HT-29 (cell line): ENCODE measurements around a stretch of chr17.

DNA sequence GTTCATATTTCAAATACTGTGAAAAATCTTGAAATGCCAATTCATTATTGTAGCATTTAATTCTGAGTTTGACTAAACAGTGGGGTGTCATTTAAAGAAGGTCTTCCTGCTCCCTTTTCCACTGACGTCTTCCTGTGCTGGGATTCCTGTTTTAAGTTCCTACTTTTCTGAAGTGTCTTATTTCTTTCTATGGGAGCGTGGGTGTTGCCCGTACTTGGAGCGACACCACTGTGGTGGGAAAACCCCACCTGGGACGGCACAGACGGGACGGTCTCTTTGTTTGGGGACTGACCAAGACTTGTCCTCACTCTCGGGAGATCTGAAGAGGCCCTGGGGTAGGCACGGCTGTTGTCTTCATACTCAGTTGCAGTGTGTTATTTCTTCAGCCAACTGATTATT is 25.7 kb downstream of the ZNF750 start:
- RAMPAGE, long total RNA: no peak

DNA sequence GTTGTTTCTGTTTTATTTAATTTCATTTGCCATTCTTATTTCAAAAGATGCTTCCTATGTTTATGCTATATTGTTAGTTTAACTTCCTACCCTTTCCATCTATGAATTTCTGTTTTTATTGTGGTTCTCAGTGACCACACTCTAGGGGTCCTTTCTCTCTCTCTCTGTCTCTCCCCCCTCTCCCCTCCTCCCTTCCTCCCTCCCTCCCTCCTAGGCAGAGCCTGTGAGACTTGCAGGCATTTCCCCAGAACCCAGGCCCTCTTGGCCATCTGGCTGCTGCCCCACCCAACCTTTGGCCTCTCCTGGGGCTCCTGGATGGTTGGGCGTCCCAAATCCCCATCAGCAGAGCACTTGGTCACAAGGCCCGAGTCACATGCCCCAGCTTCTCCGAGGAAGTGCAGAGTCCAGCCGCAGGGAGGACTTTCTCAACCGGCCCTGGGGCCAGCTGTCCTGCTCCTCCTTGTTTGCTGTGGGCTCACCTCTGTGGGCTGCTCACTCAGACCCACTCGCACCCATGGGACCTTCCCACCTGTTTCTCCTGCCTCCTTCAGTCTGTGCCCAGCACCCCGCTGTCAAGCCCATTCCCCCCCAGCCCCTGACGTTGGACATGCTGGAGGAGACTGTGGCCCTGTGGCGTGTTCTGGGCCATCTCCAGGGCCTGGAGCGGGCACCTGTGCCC is 42.1 kb upstream of the ZNF750 start:
- RAMPAGE, long total RNA: no peak

- RAMPAGE, long total RNA: no peak
Measured at GRCh38 chr17:82882414-82883598, 43.0 kb upstream of the ZNF750 start.

- RAMPAGE, long total RNA: no peak
Measured at GRCh38 chr17:82909092-82910461, 69.8 kb upstream of the ZNF750 start.

DNA sequence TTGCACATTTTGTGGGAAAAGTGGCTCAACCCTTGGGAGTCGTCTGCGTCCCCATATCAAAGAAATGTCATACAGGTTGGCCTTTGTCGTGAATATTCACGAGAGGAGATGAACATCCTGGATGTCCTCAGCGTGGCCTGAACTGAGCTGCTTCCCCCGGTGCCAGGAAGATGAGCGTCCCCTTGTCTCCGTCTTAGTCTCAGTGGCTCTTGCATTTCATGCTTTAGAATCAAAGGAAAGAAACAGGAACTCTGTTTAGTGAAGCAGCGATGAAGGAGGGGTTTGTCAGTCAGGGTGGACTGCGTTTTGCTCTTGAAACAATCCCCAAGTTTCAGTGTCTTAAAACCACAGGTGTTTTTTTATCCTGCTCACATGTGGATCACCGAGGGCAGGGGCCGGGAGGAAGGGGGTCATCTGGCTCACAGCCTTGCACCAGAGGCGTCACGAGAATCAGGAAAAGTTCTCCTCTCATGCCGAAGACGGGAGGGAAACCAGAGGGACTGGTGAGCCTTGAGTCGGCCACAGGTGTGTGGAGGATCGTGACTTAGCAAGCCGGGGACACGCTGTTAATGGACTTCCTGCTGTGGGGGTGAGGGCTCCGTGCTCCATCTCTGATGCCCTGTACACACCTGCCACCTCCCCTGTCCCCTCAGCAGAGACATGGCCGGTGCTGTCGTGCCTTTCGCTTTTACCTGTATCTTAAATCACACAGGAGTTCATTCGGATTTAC is 75.6 kb upstream of the ZNF750 start:
- RAMPAGE, long total RNA: no peak

- RAMPAGE, long total RNA: no peak
Measured at GRCh38 chr17:82931588-82931956, 91.8 kb upstream of the ZNF750 start.

DNA sequence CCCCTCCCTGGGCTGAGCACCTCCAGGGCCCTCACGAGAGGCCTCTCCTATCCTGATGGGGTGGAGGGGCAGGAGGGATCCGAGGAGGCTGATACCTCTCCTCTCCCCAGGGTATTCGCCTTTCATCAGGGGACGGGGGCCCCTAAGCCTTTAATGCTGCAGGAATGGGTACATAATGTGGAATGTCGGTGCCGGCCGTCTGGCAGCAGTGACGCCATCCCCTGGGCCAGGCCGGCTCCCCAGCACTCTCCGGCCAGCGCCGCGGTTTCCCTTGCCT is 8.0 kb downstream of the METRNL start:
- RAMPAGE, long total RNA: no peak

DNA sequence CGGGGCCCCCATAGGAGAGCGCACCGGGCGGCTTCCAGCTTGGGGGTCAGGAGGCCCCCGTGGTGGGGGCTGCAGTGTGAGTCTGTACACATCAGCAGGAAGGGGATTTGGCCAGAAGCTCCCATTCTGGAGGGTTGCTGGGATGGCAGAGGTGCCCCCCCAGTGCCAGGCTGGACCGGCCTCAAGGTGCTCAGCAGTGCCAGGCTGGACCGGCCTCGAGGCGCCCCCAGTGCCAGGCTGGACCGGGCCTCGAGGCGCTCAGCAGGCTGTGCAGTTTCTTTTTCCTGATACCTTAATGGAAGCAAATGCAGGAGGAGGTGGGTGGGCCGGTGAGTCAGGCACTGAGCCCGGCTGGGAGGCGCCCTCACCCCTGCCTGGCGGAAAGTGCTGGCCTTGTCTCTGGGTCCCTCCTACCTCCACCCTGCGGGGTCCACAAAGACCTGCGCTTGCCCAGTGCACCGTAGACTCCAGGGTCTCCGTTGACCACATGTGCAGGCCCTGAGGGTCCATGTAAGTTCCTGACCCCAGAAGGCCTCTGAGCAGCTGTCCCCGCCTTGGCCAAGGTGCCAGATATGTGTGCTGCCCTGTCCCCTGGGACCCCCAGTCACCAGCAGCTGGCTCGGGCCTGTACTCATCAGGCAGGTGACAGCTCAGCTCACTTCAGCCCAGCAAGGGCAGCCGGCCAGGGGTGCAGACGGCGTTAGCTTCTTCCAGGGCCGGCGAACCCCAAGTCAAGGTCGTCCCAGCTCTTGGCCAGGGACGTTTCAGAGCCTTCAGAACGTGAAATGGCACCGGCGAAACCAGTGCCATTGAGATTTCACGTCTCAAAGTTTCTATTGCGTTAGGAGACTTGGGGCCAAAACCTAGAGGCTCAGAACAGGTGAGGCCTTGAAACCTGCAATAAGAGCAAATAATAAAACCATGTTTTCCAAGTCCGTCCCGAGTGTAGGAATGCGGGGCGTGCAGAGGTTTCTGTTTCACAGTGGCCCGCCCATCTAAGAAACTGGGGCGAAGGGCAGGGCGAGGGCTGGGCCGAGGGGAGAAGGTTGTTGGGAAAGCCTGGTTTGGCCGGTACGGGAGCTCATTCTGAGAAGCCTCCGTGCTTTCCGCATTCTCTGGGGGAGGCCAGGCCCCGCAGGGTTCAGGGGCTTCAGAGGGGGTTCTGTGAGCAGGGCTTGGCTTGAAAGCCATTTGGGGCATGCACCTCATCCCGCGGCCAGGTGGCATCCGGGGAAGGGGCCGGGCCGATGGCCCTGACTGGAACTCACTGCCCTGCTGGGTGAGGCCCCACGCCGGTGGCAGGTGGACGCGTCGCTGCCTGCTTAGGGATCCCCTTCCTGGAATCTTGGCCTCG is 12.1 kb downstream of the METRNL start:
- RAMPAGE, long total RNA: no peak

DNA sequence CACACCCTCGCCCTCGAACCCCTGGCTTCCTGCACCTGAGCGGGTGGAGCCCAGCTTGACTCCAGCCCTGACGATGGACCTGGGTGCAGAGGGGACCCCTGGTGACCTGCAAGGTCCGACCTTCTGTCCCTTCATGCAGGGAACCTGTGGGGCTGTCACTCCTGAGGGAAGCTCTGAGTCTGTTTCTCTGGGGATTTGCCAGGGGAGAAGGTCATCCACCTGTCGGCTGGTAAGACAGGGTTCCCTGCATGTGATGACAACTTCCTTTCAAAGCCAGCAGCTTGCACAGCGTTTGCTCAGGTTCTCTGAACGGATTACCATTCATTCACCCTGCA is 46.5 kb downstream of the METRNL start:
- RAMPAGE, long total RNA: no peak

DNA sequence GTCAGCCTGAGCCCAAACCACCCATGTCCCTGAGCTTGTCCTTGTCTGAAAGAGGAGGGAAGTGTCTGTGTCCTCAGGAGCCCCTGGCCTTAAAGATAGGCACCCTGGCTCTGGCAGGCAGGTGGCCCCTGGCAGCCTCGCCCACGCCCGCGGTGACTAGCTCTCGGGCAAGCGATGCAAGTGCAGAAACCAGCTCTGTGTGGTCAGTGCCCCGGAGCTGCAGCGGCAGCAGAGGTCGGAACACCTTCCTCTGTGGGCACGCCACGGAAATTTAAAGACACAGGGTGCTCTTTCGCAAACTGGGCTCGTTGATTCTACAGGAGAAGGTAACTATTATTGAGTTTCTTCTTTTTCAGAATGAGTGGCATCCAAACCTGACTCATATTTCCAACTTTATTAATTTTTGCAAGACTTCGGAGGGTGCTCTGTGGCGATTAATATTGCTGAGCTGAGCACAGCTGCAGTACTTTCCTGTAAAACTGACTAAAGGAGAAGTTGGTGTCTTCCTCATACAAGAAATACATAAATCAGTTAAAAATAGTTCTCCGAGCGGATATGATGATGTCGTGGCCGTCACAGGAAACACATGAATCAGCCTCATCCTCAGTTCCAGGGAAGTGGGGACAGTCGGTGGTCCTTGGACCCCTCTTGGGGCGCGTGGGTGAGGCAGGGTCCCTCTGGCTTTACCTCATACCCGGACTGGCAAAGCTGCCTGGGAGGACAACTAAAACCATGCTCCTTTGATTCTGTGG is 120.2 kb downstream of the METRNL start:
- RAMPAGE, long total RNA: no peak

GRCh38 chr17:83203748-83204337 is 124.4 kb downstream of the METRNL start:
- RAMPAGE, long total RNA: no peak